Ascending aorta (tissue), 1 donor: ENCODE measurements around the gene SECISBP2L.

GRCh38 chr15:48177329-48177559, 851 bp downstream of the MYEF2 start:
- PRO-cap: no peak

DNA sequence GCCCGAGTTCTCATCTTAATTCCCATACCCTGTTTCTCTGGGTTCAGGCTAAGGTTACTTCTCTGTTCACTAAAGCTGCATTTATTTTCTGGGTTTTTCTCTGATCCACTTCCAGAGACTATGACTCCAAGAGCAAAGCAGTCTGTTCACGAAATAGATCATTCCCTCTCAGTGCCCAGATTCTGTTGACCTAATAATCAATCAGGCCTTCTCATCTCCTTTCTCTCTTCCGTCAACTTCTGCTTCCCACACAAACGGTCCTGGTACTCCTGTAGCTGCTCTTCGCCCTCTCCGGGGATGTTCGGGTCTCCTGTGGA, 61.3 kb downstream of the DUT start:
- PRO-cap: no peak

GRCh38 chr15:48602639-48603219, 42.8 kb downstream of the FBN1 start:
- PRO-cap: no peak

- PRO-cap: unidirectional peak, plus-strand start at chr15:48644266
These were observed 1.0 kb downstream of the FBN1 start for GRCh38 chr15:48644116-48645204.

DNA sequence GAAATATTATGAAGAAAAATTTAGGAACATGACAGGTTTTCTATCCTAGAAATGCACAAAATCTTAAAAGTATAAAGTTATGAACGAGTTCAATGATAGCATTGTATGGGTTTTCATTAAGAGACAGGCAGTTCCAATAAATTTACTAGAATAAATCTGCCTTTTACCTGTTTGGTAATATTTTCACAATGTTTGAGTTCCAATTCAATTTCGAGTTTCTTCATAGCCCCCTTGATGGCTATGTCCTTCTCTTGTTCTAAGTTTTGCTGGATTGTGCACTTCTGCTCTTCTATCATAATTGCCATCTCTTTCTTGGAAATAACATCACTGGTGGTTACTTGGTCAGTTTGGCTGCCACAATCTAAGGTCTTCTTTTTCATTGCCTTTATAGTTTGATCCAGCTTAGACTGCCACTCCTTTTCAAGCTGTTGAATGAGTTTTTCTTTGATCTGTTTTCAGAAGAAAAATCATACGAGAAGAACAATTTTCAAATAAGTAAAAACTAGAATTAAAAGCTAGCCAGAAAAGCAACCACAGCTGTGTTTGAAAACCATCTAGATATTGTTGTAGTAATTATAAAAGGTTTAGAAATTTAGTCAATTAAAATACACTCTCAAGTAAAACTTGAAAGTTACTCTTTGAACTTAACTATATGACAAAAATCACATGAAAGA, 48.5 kb downstream of the CEP152 start:
- PRO-cap: no peak

- PRO-cap: no peak
These were observed 20.2 kb downstream of the CEP152 start for GRCh38 chr15:48790649-48791050.

DNA sequence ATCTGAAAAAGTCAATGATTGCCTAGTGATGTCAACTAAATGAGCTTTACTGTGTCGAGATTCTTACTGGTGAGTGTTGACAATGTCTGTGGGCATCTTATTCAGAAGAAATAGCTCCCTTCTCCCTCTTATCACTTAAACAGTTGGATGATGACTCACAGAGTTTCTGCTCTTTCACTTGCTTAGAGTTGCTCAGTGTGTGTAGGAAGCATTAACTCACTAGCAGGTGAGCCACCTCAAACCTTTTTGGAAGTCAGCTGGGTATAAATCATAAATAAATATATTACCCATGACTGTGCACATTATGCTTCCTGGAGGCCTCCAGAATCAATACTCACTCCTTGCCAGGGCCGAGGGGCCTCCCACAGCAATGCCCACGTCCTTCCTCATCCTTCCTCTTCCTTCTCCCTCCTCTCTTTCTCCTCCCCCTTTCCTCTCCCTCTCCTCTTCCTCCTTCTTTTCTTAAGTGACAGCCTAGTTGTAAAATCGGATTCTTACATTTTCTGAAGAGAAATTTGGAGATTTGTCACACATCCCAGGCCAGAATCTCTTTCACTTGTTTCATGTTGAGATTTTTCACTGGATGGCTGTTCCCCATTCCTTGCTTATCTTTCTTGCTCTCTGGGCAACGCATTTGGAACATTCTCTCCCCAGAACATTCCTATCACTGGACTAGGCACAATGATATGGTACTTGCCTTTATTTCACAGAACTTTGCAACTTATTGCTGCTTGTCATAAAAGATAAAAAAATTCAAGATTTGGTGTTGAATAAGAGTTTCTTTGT, 17.5 kb downstream of the SHC4 start:
- PRO-cap: no peak

DNA sequence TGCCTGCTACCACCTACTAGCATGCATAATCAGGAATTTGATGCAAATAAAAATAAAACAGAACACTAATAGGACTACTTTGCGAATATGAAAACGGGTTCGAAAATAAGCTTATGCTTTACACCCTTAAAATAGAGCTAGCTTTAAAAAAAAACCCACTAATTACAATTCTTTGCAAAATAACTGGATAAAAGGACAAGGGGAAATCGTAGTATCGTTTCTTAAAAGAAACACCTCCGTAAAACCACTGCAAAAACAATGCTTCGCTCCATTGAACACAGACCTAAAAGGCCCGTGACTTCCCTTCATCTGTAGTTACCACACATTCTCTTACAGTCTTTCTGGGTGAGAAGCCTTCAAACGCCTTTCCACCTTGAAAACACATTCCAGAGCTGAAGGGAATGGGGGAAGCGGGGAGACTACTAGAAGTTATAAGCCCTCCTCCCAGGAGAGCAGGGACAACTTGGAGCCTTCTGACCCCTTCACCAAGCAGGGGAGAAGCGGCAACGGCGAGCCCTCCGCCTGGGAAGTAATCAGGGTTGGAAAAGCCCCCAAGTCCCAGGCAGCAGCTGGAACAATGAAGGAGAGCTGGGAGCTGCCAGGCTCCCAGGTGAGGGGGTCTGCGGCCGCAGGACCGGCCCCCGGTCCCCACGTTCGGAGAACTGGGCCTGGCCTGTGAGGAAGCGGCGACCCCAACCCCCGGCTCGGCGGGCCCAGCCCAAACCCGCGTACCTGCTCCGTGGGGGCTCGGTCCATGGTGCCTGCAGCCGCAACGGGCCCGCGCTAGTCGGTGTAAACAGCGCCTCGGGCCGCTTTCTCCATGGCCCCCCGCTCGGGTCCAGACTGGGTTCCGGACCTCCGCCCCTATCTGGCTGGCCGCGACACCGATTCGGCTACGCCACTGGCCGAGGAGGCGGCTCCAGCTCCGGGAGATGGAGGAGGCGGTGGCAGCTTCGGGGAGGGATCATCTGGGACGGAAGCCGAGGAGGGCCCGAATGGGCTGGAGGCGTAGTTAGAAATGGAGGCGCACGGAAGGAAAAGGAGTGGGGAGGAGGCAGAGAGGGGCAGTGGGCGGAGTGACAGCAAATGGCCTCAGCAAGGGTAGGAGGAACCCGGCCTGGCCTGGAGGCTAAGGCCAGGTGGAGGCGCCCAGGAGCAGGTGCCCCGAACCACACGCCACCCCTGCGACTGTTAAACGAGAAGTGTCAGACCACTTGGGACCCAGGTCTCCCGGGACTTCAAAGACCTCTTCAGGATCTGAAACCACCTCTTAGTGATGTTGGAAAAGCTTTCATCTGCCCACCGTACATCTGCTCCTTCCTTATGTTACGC, at the start of gene SECISBP2L:
SECISBP2L (minus strand) TSS at position 903 of the 1,332 bp plus-strand sequence.
- PRO-cap: bidirectional peak, plus-strand start at position 1,047 of the sequence, minus-strand start at position 903 of the sequence

- PRO-cap: no peak
These were observed 17.3 kb downstream of the COPS2 start for GRCh38 chr15:49138069-49138469.

DNA sequence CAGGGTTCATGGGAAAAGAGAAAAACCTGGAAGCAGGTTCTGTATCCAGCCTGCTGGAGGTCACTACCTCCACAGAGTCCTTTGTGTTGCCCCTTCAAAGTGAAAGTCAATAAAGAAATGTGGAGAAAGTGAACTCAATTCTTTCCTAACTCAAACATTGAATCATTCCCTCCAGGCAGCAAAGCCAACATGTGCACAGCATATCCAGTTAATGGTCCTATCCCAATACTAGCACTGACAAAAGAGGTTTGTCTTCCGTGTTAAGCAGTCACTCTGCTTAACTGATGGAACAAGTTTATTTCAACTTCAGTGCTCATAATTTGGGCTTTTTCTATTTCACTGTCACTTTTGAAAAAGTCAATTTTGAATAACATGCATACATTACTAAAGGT, 45.5 kb downstream of the FGF7 start:
- PRO-cap: no peak

DNA sequence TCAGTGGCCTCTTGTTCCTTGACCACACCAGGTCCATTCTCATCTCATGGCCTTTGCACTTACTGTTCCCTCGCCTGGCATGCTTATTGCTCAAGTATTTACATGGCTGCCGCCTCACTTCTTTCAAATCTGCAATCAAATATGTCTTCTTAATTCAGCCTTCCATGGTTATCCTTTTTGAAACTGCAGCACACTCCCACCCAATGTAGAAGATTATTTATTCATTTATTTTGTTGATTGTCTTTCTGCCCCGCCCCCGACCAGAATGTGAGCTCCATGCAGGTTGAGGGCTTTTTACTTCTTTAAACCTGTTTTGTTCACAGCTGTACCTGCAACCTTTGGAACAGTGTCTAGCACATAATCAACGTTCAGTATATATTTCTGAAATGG, 30.6 kb downstream of the ATP8B4 start:
- PRO-cap: no peak

- PRO-cap: no peak
These were observed 9.4 kb upstream of the ATP8B4 start for GRCh38 chr15:50128465-50128761.

DNA sequence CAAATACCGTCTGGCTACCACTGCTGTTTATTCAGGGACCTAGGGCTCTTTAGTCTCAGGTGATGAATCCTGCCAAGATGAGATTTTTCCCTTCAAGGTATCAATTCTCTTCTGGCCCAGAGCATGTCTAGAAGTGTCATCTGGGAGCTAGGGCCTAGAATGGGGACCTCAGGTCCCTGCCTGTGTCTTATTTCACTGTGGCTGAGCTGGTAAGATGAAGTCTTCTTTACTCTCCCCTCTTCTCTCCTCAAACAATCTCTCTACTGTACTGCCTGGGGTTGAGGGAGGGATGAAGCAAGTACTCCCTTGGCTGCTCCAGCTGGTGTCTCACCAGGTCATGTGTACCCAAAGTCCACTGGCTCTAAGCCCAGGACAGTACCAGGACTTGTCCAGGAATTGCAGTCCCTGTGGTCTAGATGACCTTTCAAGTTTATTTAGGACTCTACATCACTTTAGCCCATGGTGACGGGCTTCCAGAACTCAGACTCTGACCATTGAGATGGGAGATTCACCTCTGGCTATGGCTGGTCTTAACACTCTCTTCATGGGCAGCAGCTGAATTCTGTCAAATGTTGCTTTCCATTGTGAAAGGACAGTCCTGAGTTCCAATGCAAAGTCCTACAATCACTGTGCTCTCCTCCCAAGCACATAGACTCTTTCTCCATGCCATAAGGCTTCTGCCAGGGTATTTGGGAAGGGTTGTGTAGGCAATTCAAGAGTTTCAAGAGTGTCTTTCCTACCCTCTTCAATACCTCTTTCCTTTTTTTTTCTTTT, 17.5 kb upstream of the SLC27A2 start:
- PRO-cap: no peak

DNA sequence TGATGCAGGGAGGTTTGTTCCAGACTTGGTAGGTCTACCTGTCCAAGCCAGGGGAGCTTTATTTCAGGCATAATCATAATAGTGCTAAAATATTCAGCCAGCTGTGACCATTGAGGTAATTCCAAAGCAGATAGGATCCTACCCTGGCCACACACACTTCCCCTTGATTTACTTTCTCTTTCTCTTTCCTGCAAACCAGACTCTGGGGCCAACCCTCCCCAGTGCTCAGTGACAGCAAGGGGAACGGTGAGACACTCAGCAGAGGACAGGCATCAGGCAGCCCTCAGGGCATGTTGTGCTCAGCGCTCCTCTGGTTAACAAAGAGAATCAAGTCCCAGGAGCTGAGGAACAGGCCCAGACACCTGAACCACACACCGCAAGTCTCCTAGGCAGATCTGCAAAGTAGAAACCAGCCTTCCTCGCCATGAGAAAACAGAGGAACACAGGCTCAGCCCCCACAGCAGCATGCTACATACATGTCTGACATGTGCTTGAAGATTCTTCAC, 17.7 kb downstream of the HDC start:
- PRO-cap: no peak

DNA sequence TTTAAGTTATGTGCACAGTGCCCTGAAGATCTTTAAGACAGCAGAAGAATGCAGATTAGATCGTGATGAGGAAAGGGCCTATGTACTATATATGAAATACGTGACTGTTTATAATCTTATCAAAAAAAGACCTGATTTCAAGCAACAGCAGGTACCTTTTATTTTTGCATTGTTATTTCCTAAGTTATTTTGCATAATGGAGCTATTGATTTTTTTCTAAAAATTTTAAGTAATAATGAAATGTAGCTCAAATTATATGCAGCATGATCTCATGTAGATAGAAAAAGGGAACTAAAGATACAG, 17.1 kb downstream of the USP8 start:
- PRO-cap: no peak

DNA sequence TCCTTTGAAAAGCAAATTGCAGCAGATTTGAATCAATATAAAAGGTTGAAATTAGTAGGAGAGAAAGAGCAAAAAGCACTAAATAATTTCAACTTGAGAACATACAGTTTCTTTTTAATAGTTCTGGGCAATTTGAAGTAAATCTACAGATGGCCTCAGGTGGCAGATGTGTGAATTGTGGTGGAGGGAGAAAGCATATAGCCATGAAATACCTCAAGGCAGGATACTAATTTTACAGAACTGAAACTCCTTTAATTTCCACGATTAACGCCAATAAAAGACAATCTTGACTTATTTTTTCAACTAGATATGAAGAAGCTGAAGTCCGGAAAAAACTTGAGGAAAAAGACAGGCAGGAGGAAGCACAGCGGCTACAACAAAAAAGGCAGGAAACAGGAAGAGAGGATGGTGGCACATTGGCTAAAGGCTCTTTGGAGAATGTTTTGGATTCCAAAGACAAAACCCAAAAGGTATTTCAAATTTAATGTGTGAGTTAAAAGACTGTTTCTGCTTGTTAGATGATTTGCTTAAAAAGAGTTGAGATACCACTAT, 34.6 kb downstream of the USP8 start:
- PRO-cap: no peak

DNA sequence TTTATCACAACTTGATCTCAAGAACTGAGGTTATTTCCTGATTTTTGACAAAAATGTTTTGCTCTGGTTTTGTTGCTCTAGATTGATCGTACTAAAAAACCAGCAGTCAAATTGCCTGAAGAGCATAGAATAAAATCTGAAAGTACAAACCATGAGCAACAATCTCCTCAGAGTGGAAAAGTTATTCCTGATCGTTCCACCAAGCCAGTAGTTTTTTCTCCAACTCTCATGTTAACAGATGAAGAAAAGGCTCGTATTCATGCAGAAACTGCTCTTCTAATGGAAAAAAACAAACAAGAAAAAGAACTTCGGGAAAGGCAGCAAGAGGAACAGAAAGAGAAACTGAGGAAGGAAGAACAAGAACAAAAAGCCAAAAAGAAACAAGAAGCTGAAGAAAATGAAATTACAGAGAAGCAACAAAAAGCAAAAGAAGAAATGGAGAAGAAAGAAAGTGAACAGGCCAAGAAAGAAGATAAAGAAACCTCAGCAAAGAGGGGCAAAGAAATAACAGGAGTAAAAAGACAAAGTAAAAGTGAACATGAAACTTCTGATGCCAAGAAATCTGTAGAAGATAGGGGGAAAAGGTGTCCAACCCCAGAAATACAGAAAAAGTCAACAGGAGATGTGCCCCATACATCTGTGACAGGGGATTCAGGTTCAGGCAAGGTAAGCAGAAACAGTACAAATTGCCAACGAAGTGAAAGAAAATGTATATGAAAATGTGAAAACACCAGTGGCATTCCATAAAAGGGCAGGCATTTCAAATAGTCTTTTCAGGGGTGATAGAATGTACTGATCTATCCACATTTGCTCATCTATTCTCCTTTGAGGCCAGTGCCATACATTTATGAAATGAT, 57.4 kb downstream of the USP8 start:
- PRO-cap: no peak

GRCh38 chr15:50798711-50799028, 33.2 kb upstream of the SPPL2A start:
- PRO-cap: no peak

DNA sequence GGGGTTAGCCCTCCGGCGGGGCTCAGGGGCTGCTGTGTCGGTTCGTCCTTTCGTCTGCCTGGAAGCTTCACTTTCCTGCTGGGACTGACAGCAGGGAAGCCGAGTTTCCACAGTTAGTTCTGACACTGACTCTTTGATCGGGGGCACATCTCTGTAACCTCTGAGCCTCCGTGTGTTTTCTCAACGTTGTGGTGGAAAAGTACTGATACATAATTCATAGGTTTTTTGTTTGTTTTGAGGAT, 459 bp downstream of the AP4E1 start:
- PRO-cap: no peak

DNA sequence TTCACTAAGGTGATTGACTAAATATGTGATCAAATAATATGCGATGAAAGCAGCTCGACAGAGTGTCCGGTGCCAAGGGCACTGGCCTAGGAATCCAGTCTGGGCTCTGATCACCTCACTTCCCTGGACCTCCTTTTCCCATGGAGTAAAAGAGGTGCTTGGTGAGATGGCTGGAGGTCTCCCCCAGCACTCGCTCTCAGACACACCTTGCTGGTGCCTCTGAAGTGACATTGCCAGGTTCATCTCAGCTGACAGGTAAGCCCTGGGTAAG, 65.3 kb upstream of the TNFAIP8L3 start:
- PRO-cap: unidirectional peak, minus-strand start at position 196 of the sequence